ENCODE results near the genes ZNF563 and THSD8.

DNA sequence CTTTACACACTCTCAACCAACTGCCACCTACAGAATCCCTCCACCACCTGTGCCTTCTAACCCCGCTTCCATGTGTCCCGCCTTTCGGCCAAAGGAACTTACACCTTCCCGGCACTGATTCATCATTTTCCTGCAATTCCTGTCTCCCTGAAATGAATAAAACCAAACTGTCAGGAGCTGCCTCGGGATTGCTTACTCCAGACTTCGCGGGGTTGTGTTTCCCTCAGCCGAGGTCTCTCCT lies 813 bp downstream of the ZNF878 start:
- PRO-cap: no peak

DNA sequence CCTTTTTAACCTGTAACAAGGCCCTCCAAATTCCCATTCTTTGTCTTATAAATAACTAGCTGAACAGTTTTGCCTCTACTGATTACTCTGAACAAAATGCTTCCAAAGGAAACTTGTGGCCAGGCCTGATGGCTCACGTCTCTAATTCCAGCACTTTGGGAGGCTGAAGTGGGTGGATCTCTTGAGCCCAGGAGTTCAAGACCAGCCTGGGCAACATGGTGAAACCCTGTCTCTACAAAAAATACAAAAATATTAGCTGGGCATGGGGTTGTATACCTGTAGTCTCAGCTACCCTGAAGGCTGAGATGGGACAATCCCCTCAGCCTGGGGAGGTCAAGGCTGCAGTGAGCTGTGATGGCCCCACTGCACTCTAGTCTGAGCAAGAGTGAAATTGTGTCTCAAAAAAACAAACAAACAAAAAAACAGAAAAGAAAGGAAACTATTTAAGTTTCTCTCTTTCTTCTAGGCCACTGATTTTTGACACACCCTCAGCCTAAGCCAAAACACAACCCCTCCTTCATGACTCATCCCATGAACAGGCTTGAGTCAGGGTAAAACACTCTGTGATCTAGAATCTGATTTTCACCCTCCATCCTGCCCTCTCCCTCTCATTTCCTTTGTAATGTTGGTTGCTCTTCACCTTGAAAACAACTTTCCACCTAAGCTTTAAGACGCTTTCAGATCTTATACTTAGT lies 5.6 kb downstream of the ZNF44 start:
- PRO-cap: no peak

DNA sequence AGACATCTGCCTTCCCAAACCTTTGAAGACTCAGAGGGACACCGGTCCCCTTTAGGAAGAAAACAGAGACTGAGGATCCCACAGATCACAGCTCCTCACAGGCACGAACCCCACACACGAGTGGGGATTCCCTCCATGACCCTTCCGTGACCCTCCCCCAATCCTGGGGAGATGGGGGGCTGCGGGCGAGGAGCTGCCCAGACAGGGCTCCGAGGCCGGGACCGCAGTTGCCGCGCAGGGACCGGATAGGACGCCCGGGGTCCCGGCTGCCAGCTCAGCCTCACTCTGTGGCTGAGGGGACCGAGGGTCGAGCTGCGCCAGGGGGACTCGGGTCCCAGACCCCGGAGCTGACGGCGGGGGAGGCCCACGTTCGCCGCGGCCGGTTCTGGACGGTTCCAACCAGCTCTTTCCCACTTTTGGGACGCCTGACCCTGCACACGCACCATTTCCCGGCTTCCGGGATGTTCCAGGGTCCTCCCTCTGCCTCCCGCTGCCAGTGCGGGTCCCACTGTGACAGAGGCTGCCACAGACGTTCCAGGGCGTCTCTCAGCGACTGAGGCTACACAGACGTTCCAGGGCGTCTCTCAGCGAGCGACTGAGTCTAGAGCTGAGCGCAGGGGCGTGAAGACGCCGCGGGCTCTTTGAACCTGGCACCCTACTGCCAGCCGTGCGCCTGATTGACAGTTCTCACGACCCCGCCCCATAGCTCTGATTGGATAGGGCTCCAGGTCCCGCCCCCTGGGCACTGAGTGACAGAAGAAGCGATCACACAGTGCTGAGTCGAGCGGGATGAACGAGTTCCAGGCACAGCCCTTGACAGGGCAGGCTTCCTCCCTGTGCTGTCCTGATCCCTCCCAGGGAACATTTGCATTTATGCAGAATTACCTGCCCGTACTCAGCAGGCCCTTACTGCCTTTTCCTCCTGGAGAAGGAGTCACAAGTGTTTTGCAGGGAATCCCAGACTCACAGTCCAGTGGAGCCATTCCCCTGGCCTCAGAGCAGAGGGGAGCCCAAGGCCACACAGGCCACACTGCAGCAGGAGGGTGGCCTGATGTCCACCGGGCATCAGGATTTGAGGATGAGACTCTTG lies at the start of gene ZNF563:
Gene ZNF563 (minus strand): TSS at position 597 of the 1,090 bp plus-strand sequence.
- PRO-cap: bidirectional peak, plus-strand start at position 226 of the sequence, minus-strand start at position 111 of the sequence; bidirectional peak, plus-strand start at position 778 of the sequence, minus-strand start at position 597 of the sequence

DNA sequence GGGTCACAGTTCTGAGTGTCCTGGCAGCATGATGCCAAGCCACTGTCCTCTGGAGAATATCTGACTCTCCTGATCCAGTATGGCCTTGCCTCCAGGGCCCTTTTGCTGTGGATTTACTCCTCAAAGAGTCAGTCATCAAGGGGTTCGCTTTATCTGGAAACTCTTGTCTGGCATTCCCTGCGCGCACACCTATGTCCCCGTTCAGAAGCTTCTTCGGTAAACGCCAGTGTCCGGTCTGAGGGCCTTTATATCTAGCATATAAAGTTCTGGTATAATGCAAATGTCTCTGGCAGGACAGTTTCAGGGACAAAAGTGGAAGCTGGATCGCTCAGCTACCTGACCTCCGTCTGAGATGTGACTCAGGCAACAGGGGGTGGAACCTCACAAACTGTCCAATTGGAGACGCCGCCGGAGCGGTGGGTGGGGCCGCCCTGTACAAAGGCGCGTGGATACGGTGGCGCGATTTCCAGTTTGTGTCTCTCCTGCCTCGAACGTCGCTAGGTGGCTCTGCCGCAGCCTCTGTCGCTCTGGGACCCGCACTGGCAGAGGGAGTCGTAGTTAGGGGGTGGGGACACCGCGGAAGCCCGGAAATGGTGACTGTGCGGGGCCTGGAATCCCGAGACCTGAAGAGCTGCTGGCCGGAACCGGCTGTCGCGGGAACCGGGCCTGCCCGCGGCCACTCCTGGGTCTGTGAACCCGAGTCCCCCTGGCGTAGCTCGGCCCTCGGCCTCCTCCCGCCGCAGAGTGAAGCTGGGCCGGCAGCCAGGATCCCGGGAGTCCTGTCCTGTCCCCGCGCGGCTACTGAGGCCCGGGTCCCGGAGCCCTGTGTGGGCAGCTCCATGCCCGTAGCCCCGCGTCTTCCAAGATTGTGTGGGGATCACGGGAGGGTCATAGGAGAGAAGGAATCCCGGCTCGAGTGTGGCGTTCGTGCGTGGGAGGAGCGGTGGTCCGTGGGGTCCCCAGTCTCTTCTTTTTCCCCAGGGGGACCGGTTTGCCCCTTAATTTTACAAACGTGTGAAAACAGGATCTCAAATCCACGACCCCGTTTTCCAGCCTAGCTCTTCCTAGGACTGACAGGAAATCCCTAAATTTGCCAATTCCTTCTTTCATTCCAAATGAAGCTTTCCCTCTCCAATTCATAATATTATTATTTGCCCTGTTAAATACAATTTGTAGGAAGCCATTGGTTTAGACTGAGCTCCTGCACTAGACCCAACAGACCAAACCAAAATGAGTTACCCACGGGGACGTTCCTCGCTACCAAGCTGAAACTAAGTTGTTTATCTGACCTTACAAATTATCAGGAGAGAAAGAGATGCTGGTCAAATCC lies 10.8 kb upstream of the ZNF709 start:
- PRO-cap: bidirectional peak, plus-strand start at position 464 of the sequence, minus-strand start at position 349 of the sequence

- PRO-cap: no peak
These were observed 23.2 kb upstream of the ZNF709 start for GRCh38 chr19:12507699-12508300.

- PRO-cap: no peak
These were observed 26.4 kb downstream of the MAN2B1 start for GRCh38 chr19:12639861-12640761.

GRCh38 chr19:12668475-12668873 lies 741 bp downstream of the WDR83OS start:
- PRO-cap: no peak

GRCh38 chr19:12668874-12669272 lies 342 bp downstream of the WDR83OS start:
- PRO-cap: no peak

DNA sequence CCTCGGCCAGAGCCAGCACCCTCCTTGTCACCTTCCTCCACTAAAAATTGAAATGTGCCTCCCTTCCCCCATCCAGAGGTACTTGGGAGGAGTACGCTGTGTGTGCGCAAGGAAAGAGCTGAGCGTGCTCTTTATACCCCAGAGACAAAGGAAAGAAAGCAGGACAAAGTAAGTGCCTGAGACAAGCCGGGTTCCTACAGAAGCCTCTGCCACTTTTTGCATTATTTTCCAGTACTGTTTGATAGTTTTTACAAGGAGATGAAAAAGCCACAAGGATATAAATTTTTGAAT lies 885 bp downstream of the TNPO2 start:
- PRO-cap: no peak

DNA sequence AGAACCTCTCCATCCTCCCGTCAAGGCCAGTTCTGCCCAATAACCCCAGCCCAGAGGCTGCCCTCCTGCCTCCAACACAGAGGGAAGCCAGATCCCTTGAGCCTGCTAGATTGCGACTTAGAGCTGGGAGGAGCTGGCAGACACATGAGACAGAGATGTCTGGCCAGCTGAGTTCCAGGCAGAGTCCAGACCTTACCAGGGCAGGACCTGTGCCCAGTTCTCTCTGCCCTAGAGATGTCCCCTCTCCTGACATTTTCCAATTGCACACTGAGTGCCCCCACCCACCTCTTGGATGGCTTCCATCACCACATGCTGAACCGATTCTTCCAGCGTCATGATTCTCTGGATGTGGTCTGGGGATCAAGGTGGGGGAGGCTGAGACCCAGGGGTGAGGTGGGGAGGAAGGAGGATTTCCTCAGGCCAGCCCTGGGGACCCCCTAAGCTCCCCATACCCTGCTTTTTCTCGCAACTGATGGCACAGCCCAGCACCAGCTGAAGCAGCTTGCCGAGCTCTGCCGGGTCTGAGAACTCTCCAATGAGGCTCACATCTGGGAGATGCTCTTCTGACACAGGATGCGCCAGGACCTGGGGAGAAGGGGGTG lies 2.9 kb downstream of the HOOK2 start:
- PRO-cap: no peak

DNA sequence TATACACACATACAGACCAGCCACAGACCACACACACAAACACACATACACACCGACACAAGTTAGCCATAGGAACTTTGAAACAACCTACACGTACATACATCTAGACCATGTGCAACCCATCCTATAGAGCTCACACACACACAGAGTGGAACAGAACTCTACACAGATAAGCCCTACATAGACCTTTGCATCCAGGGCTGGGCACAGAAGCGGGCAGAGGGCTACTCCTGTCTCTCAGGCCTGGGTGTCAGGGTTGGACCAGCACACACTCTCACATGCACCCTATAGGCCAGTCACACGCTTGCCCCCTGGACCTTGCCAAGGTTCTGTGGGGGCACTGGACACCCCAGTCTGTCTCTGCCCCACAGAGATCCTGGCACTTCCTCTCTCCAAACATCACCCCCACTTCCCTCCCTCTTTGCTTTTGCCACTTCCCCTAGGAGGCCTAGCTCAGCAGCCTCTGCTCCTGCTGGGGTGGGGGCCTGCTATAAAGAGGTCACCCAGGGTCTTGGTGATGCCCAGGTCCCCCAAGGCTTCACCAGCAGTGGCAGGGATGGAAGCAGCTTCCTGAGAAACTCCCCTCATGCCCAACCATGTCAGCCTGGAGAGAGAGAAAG lies 5.7 kb upstream of the JUNB start:
- PRO-cap: no peak

GRCh38 chr19:12801495-12802674 lies at the start of gene THSD8:
Gene THSD8, plus strand, starts transcription at chr19:12802069.
- PRO-cap: bidirectional peak, plus-strand start at chr19:12801854, minus-strand start at chr19:12801800

DNA sequence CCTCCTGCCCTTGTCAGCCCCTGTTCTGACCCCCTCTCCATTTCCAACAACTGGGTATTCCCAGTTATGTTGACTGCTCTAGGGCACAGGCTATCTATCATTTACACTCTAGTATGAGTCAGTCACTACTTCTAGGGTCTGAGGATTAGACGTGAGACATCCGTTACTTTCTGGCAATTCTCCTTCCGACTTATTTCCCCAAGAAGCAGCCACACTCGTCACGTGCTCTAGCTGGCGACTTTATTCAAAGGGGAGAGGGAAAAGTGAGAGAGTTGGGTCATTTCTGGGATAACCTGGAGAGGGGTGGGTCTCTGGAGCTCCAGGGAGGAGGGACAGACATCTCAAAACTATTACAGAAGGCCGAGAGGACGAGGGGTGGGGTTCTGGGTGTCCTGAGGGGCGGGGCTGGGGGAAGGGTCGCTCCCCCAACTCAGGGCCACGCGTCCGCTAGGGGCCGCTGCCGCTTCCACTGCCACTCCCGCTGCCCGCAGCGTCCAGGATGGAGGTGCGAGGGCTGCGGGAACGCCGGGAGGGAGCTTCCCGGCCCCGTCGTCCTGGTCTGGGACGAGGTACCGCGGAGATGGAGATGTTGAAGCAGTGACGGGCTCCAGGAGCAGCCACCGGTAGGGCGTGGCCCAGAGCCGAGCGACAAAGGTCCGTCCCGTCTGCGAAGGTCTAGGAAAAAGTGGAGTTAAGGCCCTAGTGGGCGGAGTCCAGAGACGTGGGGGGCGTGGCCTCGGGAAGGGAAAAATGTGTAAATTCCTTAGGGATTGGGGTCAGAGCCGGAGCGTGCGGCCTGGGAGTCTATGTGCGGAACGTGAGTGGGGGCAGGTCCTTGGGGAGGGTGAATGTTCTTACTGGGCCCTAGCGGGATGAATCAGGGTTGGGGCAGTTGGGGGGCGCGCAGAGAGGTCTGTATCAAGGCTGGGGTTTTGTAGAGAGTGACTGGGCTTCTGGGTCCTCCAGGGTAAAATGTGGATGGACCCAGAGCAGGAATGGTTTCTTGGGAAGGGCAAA lies 8.8 kb downstream of the RTBDN start:
- PRO-cap: no peak

DNA sequence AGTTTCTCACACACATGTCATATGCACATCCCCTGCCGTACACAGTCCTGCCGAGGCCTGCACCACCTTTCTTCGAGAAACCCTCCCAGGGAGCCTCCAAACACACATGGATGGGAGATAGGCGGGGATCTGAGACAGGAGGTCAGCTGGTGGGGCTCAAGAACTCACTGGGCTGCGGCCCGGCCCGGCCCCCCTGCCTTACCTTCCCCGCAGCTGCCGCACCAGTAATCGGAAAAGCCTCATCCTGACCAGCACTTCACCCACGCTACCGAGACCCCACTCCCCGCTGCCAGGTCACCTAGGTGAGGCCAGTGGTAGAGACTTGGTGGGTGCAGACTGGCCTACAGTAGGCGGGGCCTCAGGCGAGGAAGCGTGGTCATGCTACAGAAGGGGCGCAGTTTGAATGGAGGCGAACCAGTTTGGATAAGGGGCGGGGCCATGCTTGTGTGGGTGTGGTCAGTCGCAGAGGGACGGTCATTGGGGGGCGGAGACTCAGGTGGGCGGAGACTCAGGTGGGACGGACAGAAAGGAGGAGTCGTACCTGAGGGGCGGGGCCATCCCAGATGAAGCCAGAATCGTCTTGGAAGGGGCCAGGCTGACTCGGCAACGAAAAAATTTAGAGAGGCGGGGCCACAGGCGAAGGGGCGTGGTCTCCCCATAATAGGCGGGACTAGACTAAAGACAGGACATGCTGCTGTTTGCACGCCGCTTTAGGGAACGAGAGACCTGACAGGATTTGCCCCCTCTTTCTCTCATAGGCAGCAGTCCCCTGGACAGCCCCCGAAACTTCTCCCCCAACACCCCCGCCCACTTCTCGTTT lies 2.1 kb downstream of the MAST1 start:
- PRO-cap: no peak

DNA sequence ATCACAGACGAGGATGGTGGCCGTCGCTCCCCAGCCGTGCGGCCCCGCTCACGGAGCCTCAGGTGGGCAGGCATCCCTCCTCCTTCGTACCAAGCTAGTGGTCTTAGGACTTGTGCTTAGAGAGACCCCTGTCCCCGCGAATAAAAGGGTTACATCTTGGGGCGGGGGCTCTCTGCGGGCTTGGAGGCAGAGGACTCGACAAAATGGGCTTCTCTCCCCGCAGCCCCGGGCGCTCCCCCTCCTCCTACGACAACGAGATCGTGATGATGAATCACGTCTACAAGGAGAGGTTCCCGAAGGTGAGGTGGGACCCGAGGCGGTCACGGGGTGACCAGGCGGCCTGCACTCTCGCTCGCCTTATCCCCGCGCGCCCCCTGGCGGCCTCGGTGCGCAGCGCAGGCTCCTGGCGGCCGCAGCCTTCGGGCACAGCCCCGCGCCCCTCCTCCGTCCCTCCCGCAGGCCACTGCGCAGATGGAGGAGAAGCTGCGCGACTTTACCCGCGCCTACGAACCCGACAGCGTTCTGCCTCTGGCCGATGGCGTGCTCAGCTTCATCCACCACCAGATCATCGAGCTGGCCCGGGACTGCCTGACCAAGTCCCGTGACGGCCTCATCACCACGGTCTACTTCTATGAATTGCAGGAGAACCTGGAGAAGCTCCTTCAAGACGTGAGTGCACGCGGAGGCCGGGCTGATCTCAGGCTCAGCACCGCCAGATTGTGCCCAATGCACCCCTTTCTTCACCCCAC lies 9.2 kb downstream of the MAST1 start:
- PRO-cap: no peak

- PRO-cap: no peak
These were observed 18.6 kb downstream of the NFIX start for GRCh38 chr19:13013634-13014547.

DNA sequence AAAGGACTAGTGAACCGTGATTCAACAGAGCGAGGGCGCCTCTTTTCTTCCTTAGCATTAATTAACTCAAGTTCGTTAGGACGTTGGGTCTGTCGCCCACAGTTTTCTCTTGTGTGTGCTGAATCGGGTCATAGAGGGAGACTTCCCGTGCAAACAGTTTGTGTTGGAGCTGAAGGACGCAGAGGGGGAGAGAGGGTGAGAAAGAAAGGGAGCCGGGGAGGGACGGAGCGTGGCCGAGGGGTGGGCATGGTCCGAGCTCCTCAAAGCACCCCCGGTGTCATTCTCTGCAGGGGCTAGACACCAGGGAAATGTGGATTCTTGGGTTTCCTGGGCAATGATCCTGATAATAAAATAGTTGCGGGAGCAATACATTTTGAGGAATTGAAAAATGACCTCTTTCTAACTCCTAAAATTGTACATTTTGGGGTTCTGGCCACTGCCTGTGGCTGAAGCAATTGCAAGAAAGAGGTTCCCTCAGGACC lies 21.7 kb downstream of the NFIX start:
- PRO-cap: no peak

DNA sequence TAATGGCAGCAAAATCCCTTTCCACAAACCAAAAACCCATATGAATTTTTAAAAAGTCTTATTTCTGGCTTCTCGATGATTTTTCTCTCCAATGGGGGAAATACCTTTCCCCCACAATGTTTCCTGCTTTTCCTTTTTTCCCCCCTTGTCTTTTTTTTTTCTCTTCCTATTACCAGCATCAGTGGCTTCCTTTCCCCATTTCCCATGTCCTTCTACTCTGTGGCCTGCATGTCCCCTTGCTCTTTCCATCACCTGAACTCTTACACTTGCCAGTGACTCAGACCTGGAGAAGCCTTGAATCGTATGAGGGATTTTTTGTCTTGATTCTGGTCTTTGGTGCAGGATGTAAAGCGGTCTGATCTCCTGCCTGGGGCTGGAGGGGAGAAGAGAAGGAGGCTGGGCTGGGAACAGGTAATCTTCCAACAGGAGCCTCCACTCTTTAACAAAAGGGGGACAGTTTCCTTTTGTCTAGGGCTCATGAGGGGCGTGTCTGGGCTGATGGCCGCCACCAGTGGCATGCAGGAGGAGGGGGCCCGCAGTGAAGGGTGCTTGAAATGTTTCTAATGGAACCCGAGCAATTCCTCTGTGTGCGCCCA lies 24.6 kb downstream of the NFIX start:
- PRO-cap: no peak

DNA sequence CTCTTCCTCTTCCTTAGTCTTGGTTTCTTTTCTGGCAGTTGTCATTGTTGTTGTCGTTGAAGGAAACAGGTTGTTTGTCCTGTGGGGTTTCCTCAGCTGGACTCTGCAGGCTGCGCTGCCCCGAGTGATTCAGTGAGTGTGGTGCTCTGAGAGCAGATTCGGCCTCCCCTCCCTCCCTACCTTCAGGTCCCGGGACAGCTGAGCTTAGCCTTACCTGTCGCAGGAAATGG lies 34.1 kb downstream of the NFIX start:
- PRO-cap: no peak

- PRO-cap: no peak
These were observed 32.0 kb downstream of the LYL1 start for GRCh38 chr19:13070442-13071260.

Measured in osteocyte (in vitro differentiated cells).